Measurements from ENCODE around the gene PRDX4.

GRCh38 chrX:19142549-19142753 is 20.2 kb upstream of the ADGRG2 start:
- PRO-cap, result no peak

- PRO-cap, result no peak
Measured at GRCh38 chrX:19568928-19570072, 54.0 kb upstream of the MAP3K15 start.

DNA sequence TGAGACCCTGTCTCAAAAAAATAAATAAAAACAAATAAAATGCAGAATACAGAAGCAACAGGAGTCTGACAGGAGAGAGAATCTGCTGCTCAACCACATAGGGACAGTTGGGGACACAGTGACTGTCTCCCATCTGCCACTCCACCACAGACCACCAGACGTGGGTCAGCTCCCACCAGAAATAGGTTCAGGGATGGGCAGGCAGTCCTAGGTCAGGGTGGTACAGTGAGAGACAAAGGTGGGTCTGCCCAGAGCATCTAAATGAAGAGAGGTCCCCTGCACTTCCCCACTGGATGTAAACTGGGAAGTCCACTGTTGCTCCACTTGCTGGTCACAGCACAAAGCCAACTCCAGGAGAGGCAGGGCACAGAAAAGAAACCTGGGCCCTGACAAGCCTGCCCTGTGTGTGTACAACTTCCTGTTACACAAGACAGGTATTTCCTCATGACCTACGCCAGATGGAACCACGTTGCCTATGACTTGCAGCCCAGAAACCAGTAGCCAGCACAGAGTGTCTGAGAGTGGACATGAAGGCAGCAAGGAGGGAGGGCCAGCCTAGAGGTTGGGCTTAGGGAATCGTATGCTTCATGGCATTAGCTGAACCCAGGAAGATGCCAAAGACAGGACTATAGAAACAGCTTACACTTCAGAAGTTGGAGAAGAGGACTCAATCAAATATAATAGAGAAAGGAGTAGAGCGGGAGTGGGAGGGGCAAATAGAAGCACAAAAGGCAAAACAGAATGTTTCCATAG is 161.8 kb downstream of the SH3KBP1 start:
- PRO-cap, result no peak

GRCh38 chrX:19751840-19752427 is 135.5 kb downstream of the SH3KBP1 start:
- PRO-cap, result no peak

- PRO-cap, result no peak
Measured at GRCh38 chrX:19792588-19792956, 94.8 kb downstream of the SH3KBP1 start.

DNA sequence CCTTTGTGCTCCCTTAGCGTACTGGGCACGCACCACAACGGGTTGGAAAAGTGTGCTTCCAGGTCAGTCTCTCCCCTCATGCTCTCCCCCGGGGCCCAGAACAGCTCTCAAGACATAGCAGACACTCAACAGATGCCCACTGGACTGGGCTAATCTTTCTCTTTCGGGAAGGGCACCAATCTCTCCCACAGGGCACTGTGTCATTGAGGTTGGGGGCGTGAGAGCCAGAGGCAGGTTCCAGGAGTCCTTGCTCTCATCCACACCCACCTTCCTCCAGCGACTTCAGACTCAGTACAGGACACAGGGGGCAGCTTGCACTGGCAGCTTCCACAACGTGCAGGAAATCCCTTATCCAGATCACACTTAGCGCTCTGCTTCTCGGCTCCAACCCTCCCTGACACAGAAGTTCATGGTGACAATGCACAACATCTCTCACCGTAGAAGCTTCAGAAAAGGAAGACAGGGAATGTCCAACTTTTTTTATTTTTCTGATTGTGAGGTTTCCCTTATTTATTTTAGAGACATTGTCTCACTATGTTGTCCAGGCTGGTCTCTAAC is 84.6 kb downstream of the SH3KBP1 start:
- PRO-cap, result no peak

DNA sequence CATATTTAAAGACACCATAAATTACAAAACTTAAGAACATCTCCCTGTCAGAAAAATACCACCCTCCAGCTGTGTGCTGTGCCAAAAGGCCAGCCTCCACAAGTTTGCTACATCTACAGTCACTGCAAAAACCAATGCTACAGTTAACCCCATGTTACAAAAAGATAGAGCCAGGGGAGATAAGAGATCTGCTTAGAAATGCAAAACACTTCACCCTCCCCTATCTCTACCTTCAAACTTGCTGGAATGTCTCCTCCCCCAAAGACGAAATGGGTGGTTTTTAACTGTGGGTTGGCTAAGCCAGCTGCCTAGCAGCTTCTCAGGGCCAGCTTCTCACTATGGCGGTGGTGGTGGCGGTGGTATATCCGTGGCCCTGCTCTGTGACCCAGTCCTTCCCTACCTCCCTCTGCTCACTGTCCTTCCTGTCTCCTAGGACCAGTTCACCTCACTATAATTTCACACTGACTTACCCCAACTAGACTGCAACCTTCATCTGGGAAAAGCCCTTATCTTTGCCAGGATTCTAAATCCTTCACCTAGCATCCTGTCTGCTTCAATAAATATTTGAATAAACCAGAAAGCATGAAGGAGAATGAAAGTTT is 46.5 kb downstream of the SH3KBP1 start:
- PRO-cap, result no peak

DNA sequence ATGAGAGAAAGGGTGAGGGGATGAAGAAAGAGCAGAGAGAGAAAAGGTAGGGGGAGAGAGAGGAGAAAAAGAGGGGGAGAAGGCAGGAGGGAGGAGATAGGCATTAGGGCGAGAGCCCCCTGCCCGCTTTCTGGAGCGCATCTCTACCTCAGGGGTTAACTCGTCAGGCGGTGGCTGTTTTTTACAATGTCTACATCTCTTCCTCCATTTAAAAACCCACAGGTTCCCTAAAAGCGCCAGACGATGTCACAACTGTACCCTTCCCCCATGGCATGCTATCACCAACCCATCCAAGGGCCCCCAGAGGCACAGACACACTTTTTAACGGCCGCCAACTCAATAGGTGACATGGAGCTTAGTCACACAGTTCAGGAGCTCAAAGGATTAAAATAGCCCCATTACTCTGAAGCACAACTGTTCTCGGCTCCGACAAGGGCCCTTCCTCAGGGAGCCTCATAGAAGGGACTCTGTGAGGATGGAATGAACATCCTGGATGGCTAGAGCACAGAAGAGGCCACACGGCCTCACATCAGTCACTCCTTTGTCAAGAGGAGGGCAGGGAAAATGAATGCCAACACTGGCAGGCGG is 12.4 kb downstream of the SH3KBP1 start:
- PRO-cap, result no peak

DNA sequence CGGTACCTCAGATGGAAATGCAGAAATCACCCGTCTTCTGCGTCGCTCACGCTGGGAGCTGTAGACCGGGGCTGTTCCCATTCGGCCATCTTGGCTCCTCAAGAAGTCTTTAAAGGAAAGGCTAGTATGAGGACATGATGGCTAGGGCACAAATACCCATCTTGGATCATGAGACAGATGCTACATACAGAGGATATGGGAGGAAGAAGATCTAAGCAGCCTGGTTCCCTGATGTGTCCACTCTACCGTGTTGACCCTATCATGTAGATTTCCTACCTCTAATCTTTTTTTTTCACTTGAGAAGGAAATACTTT is 44.7 kb downstream of the BCLAF3 start:
- PRO-cap, result no peak

- PRO-cap, result no peak
Measured at GRCh38 chrX:21438703-21439164, 64.5 kb downstream of the CNKSR2 start.

GRCh38 chrX:21668963-21669303 is 10.8 kb upstream of the KLHL34 start:
- PRO-cap, result no peak

DNA sequence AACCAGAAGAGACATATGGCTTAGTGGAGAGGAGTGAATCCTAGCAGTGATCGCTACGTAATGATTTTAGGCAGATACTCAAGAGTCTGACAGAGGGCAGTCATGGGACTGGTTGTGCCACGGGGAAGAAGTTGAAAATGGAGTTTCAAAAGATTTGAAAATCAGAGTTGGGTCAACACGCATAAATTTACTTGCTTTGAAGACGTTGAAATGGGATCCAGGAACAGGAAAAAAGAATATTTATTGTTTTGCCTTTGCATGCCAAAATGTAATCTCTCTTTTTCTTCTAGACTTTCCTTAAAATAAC is 8.2 kb upstream of the SMS start:
- PRO-cap, result no peak

- PRO-cap, result no peak
Measured at GRCh38 chrX:23228916-23229471, 105.7 kb upstream of the PTCHD1 start.

DNA sequence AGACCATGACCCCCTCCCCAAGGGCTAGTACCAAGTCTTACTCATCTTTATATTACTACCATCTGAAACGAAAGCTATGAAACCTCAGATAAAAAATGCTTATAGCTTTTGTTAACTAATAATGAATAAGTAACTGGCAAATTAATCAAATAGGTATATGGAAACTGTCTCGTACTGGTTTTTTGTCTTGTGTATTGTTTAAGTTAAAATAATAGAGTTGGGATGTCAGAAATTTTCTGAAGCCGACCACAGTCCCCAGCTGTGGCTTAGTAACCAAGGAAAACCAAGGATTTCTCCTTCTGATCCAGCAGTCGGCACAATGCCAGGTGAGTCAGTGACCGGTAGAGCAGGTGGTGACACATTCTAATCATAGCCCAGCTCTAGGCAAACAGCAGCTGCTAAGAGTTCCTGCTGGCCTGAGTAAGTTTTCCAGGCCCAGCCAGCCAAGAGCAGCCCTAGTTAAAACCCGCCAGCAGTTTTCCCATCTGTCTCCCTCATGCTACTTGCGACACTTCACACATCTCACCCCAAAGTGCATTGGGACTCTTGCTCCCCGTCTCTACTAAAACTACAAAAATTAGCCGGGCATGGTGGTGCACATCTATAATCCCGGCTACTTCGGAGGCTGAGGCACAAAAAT is 163.2 kb upstream of the PRDX4 start:
- PRO-cap, result no peak

DNA sequence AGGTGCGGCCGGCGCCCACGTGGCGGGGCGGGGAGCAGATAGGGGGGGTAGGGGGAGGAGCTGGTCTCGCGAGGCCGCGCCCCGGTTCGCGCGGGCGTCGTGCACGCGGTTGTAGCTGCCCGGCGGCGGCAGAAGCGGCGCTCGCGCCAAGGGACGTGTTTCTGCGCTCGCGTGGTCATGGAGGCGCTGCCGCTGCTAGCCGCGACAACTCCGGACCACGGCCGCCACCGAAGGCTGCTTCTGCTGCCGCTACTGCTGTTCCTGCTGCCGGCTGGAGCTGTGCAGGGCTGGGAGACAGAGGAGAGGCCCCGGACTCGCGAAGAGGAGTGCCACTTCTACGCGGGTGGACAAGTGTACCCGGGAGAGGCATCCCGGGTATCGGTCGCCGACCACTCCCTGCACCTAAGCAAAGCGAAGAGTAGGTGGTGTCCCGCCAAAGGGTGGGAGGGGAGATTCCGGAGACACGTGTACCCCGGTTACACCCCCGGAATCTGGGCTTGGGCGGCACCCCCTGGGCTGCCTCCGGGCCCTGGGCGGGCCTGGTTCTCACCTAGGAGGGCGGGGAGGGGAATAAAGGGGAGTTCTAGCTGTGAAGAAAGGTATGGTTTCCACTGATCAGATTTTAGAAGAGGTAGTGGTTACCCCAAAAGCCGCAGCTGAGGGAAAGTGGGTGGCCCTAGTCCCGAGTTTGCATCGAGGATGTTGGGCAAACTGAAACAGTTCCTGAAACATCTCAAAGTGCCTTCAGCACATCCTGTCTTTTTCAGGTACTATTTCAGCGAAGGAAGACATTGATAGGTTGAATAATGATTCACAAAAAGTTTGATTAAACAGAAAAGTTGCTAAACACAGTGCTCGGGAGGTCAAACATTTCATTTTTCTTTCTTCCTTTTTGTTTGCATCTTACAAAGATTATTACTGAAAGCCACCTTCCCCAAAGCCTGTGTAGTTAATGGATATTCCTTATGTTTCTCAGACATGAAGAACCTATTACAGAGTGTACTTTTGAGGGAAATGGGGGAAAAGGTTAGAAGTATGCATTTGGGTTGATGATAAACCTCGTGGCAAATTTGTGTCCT is at the start of gene PRDX4:
Gene PRDX4 (plus strand): TSS at position 100 of the 1,079 bp plus-strand sequence.
- PRO-cap, result bidirectional peak, plus-strand start at position 131 of the sequence, minus-strand start outside the sequence; bidirectional peak, plus-strand start at position 713 of the sequence, minus-strand start at position 395 of the sequence

DNA sequence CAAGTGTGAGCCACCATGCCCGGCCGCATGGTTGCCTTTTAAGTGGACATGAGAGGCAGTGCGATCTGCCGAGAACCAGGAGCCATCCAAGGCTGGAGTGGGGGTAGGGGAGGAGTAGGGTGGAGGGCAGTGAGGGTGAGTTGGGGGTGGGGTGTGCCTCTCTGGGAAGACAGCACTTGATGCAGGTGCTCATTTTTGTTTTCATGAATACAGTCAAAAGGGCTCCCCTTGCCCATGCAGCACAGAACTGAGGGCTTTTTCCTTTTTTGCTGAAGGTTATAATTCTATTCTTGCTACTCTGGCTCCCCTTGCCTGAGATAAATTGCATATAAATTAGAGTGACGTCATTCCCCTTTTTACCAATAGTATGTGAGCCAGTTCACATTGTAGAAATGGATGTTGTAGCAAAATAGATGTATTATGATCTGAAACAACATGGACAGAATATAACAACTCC is 28.3 kb downstream of the CXorf58 start:
- PRO-cap, result no peak

DNA sequence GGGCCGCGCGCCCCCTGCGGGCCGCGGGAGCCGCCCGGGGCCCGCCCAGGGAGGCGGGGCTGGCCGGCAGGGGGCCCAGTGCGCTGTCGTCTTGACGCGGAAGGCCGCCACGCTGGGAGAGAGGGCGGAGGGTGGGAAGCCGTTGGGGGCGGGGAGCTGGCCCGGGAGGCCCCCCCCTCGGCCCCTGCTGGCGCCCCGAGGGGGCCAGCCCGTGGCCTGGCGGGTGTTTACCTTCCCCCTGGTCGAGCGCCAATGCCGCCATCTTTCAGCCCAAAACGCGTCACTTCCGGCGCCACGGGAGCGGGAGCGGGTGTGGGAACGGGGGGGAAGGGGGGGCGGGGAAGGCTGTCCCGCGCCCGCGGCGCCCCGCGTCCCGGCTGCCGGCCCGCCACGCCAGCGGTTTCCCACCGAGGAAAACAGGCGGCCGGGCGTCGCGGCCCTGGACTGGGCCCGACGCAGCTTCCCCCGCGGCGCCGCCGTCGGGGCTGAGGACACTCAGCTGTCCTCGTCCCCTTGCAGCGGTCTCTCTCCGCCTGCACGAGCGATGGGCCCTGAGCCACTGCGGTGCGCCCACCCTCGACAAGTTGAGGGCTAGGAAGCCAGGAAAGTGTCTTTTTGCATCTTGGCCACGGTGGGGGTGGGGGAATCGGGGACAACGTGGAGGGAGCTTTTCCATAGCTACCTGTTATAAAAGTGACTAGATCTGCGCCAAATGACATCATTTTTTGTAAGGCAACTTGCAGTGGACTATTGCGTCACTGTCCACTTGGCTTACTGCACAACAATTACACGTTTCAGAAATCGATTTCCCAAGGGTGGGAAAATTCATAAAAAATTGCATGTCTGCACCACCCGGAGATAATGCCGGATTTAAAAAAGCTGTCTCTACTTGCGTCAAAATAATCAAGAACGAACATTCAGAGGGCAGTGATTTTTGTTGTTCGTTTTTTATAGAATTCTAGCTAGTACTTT is 1.3 kb downstream of the KLHL15 start:
- PRO-cap, result bidirectional peak, plus-strand start at position 102 of the sequence, minus-strand start outside the sequence; bidirectional peak, plus-strand start at position 328 of the sequence, minus-strand start at position 213 of the sequence

GRCh38 chrX:24061877-24062635 is 7.3 kb downstream of the EIF2S3 start:
- PRO-cap, result no peak

GRCh38 chrX:24077181-24078060 is 22.7 kb downstream of the EIF2S3 start:
- PRO-cap, result no peak

DNA sequence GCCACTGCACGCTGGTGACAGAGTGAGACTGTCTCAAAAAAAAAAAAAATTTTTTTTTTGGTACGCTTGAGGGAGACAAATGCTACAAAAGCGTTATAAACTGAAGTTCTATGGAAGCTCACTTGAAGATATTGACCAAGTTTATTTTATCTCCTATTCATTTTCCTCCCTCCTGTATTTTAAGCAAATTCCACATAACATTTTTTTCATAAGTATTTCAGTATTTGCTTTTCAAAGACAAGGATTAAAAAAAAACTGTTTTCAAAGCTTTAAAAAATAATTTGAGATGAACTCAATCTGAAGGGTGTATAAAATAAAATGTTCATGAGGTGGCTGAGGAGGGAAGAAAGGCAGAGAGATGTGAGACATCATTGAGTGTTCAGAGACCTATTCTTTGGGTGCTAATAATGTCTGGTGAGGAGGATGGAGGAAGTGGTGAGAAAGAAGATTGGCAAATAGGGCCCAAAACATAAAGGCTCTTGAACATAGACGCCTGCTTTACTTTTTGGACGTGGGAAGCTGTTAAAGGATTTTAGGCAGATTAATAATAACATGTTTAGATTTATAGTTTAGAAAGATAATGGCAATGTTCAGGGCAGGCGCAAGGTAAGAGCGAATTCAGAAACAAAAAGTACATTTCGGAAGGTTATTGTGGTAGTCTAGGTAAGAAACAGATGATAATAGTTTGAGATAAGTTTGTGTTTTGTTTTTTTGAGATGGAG is 38.8 kb downstream of the ZFX start:
- PRO-cap, result no peak

Measured in trachea (tissue), 1 donor.